ENCODE data around the genes PRMT6, SLC25A24, FNDC7 and WDR47.

GRCh38 chr1:104407731-104408053 lies 658.0 kb downstream of the AMY1C start:
- PRO-cap, result no peak

DNA sequence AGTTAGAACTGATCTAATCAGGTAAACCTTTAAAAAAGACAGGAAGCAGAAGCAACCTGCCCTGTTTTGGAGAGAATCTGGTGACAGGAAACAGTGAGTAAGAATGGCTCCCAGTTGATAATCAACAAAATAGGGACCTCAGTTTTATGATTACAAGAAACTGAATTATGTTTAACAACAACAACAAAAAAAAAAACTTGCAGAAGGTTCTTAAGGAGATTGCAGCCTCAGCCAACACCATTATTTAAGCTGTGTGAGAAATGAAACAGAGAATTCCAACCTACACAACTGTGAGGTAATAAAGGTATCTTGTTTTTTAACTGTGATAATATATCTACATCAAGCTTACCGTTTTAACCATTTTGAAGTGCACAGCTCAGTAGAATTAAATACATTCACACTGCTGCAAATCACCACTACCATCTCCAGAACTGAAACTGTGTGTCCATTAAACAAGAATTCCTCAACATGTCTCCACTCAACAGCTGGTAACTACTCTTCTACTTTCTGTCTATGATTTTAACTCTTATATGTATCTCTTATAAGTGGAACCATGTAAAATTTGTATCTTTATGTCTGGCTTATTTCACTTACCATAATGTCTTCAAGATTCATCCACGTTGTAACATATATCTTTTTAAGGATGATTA lies 608.6 kb upstream of the PRMT6 start:
- PRO-cap, result no peak

GRCh38 chr1:107056375-107056899 lies at the start of gene PRMT6:
PRMT6 (plus strand) TSS chr1:107056674.
- PRO-cap, result bidirectional peak, plus-strand start at chr1:107056684, minus-strand start at chr1:107056610

DNA sequence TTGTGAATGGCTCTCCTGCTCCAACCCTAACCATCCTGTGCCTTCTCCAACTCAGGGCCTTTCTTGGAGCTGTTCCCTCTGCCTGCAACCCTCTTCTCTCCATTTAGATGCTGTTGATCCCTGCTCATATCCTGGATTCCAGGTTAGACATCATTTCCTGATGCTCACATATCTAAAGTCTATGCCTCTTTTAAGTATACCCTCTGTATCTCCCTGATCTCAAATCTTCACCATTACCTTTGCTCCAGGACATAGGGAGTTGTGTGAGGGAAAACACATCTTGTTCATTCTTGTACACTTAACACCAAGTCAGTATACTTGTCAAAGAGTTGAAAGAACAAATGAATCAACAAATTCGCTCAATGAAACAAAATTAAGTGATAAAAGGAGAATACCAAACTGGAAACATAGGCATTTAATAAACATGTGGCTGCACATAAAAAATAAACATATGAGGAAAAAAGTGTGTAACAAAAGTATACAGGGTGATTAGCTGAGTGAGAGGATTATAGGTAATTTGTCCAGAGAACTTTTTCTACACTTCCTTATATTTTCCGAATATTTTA lies 291.5 kb downstream of the VAV3 start:
- PRO-cap, result no peak

DNA sequence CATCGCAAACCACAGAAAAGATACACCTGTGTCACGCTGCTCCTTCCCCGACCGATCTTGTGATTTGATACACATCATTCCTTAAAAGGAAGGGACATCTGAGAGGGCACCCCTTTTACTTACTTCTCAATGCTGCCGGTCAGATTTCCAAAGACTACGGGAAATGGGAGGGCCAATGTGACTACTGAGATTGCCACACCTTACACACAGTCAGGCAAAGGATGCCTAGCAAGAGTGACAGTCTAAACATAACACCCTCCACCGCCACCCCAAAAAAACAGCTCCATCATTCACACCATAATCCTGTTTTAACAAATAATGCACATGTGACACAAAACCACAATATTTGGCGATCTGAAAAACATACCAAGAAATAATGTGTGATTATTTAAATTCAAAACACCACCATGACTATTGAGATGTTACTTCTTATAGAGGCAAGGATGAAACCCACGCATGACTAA lies 28.1 kb downstream of the VAV3 start:
- PRO-cap, result no peak

DNA sequence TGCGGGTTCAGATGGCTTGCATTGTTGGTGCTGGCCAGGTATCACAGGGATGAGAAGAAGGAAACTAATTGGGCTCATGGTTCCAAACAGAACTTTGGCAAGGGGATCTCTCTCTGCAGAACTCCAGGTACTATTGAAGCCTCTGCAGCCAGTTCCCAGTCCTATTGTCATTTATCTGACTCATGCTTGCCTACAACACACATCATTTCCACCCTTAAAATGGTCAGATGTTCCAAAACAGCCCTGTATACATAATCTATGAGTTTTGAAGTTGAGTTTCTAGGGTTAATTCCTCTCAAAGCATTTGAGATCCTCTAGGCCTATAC lies 88.6 kb upstream of the VAV3 start:
- PRO-cap, result no peak

DNA sequence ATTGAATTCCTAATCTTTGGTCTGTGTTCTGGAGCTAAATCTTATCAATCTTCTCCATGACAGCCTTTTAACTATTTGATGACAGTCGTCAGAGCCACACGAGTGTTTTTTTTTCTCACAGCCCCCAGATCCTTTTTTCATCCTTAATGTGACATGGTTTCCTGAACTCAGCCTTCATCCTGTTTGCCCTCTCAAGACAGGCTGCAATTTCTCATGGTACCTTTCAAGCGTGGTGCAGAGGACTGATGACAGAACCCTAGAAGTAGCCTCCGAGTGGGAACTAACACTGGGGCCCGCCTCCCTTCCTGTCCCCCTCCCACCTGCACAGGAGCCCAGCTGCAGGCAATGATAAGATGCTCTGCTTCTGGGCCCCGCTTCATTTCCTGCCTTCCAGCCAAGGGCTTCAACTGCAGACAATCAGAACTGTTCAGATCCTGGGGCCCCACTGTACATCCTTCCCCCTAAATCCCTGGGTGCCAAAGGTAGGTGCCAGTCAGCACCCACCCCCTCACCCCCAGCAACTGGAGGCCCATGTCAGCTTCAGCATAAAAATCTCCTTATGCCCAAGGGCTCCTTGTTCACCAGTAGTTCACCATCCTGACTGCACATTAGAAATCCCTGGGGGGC lies 114.6 kb upstream of the VAV3 start:
- PRO-cap, result no peak

DNA sequence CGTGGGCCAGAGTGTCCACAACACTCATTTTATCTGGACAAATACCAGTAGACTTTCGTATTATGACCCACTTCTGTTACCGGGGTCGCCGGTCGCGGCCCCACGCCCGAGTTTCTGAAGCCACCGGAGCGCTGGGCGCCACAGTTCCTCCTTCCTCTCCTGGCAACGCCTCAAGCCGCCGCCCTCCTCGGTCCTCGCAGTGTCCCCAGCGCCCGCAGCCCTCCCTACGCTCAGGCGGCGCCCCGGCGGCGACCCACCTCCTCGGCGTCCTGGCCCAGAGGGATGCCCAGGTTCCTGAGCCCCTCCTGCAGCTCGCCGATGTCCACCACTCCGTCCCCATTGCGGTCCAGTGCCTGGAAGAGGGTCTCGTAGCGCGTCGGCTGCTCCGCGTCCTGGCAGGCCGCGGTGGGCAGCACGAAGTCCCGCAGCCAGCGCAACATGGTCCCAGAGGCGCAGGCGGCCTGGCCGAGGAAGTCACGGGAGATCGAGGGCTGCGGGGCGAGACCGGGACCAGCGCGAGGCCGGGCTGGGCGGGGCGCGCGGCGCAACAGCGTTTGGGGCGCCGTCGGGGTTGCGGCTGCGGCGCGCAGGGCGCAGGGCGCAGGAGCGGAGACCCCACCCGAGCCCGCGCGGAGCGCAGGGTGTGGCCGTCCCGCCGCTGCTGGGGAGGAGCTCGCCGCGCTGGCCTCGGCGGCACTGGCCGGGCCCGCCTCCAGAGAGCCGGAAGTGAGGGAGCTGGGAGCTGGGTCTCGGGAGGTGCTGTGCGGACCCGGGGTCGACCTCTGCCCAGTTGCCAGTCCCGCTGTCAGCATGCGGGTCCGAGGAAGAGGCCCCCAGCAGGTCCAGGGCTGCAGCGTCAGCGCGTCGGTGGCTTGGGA lies at the start of gene SLC25A24:
Gene SLC25A24, minus strand, starts transcription at position 645 of the 878 bp plus-strand sequence.
- PRO-cap, result bidirectional peak, plus-strand start at position 740 of the sequence, minus-strand start at position 631 of the sequence

DNA sequence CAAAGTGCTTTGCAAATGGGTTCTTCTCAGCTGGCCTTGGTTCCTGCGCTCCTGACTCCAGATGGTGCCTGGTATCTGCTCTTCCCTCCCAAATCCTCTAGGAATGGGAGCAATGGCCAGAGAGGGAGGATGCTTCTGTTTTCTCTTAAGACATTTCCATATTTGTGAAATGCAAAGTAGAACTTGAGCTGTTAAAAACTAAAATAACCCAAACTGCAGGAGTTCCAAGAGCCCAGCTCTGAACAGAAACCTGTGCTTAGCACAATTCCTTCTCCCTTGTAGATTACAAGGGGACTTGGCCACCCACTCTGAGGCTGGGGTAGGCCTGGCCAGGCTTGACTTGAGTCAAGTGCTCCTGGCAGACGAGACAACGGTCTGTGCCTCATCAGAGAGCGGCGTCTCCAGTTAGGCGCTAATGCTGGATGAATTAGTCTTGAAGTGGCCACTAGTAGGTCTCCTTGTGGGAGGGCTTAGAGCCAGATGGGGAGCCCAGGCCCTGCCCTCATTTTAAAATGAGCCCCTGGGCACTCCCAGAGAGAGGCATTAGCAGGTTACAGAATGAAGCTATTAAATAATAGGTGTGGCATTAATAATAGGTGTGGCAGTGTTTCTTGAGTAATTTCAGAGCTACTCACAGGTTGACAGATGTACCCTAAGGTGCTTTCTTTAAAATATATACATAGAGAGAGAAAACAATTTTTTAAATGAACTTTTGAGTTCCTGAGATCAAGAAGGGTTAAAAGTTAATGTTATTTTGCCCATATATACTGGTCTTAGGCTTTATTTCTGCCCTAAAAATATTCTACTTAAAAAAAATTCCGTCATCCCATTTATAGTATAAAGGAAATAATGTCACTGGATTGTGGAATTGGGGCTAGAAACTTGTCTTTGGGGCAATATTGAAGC lies 1.1 kb downstream of the EEIG2 start:
- PRO-cap, result no peak

DNA sequence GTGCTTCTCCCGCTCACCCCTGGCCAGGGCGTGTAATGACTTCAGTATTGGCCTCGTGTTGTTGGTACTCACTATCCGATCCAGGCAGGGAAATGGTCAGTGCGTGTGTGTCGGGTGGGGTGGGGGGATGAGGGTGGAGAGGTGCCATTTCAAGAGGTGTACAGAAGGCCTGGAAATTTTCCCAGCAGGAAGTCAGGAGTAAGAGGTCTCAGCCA lies 1.0 kb downstream of the PRPF38B start:
- PRO-cap, result no peak

DNA sequence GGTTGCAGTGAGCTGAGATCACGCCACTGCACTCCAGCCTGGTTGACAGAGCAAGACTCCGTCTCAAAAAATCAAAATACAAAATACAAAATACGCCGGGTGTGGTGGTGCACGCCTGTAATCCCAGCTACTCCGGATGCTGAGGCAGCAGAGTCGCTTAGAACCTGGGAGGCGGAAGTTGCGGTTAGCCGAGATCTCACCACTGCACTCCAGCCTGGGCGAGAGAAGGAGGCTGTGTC lies 9.3 kb upstream of the FNDC7 start:
- PRO-cap, result no peak

- PRO-cap, result no peak
Measured at GRCh38 chr1:108712668-108713057, at the start of gene FNDC7. FNDC7 (plus strand) TSS chr1:108712908.

GRCh38 chr1:108828295-108829047 lies 28.4 kb downstream of the AKNAD1 start:
- PRO-cap, result no peak

GRCh38 chr1:108878673-108879033 lies 1.9 kb downstream of the GPSM2 start:
- PRO-cap, result no peak

- PRO-cap, result no peak
Measured at GRCh38 chr1:108936809-108937395, 26.4 kb downstream of the CLCC1 start.

DNA sequence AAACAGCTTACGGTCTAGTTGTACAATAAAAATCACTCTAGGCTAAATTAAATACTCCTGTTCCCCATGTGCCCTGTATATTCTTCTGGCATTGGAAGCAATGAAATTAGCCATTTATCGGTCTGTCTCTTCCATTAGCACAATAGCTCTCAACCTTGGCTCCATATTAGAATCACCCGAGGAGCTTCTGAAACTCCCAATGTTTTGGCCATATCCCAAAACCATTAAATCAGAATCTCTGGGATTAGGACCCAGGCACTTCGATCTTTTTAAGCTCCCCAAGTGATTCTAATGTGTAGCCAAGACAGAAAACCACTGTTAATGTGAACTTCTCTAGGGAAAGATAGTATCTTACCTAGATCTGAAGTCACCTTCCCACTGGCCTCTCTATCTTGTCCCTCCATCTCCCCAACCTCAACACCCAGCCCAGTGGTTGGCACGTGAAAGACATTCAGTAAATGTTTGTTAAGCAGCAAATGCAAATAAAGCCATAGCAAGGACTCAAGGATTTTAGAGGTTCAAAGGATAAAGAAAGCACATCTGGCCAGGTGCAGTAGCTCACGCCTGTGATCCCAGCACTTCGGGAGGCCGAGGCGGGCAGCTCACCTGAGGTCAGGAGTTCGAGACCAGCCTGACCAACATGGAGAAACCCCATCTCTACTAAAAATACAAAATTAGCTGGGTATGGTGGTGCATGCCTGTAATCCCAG lies 9.9 kb downstream of the CLCC1 start:
- PRO-cap, result no peak

DNA sequence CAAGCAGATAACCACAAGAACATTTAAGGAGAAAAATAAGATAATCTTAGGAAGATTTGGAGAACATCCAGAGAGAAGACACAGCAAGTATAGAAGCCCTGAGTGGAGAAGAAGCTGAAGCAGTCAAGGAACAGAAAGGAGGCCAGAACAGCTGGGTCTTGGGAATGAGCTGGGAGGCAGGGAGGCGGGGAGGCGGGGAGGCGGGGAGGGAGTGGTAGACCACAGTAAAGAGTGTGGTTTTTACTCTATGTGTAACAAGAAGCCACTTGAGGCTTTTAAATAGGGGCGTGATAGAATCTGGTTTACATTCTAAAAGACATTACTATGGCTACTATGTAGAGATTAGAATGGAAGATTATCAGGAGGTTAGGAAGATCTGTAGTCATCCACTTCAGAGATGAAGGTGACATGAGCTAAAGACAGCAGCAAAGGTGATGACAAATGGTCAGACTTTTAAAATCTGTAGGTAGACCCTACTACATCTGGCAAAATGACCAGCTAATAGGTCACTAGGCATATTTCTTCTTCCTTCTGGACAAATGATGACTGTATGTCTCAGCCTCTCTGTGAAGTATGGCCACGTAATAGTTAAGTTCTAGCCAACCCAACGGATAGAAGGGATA lies 6.5 kb downstream of the CLCC1 start:
- PRO-cap, result no peak

GRCh38 chr1:109041760-109042574 lies at the start of gene WDR47:
WDR47 (minus strand) TSS chr1:109042102.
- PRO-cap, result bidirectional peak, plus-strand start at chr1:109042352, minus-strand start at chr1:109042102

DNA sequence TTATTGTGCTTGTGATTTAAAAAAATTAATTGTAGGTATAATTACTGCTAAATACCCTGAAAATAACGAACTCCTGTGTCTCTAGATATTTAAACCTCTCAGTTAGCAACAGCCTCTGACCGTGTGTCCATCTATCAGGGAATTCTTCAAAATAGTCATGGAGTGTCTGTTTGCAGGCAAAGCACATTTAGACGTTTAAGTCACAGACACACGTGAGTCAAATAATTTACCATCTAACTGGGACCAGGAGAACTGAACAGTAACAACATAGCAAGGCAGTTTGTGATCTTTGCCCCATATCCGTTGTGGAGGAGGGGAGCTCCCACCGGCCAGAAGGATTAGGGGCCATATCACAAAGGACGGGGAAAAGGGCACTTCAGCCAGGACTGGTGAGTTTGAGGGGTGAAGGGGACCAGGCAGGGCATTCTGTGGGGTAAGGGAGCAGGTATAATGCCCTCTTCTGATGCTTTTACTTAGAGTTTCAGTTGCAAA lies 22.8 kb downstream of the ELAPOR1 start:
- PRO-cap, result no peak

DNA sequence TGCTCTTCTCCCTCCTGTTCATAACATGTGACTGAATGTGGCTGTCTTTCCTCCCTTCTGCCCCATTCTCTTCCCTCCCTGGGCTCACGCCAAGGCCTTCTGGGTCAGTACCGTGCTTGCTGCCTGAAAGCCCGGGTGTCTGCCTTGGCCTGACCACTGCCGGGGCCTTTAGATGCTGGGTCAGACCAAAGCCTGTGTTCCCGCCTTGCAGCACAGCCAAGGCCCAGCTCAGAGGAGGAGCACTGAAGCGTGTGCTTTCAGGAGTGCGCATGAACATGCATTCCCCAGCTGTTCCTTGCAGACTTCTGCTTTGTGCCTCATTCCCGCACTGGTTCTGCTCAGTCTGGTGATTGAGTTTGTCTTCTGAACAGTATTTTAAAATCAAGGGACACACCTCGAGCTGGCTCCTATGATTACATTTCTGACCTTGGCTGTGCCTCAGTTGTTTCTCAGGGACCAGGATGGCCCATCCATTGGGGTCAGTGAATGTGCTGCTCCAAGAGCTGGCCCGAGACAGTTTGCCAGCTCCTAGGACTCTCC lies 26.9 kb upstream of the SARS1 start:
- PRO-cap, result no peak

All from ureter (tissue), 1 donor.